ENCODE data around the genes ITPK1 and SERPINA6.

DNA sequence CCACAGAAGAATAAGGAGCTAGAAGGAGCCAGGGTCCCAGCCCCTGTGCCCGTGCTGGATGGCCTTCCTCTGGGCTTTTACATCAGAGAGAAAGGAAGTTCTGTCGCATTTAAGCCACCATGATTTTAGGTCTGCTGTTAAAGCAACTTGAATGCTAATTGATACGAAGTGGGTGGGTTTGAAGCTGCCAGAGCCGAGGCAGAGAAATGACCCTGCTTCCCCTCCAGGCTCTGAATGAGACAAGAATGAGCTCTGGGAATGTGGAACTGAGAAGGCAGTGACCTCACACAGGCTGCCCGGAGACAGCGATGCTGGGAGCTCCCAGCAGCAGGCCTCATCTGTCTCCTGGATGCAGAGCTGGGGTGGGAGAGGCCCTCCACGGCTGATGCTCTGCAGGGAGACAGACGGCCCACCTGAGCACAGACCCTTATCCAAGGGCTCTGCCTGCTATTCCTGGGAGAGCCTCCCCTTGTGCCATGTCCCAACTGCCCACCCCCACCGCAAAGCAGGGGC lies 67.5 kb downstream of the CHGA start:
- PRO-cap = no peak
- RRBS = no CpG with 5 or more reads among the region's 9 CpGs

DNA sequence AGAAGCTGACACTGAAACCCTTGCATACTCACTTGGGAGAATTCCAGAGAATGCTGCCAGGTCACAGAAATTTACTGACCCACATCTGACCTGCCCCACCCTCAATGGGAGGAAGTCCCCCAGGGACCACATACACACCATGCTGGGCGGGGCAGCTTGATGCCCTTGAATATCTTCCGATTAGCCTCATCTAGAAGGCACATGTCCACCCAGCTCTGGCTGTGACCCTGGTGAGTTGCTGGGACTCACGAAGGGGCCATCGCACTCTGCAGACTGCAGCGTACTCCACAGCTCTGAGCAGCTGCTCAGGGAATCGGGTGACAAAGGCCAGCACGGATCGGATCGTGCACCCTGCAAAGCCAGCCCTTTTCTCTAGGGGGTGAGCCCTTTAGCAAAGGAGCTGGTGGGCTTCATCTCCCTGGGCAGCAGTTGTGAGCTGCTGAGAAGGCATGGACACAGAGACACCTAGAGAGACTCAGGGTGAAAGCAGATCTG lies 83.1 kb downstream of the ITPK1 start:
- PRO-cap = no peak
- RRBS = no CpG with 5 or more reads among the region's 9 CpGs

GRCh38 chr14:93047103-93047347 lies 68.7 kb downstream of the ITPK1 start:
- PRO-cap = no peak
- RRBS = no CpG with 5 or more reads among the region's 4 CpGs

- PRO-cap = no peak
- RRBS = no CpG with 5 or more reads among the region's 7 CpGs
Measured at GRCh38 chr14:93049337-93049892, 66.3 kb downstream of the ITPK1 start.

DNA sequence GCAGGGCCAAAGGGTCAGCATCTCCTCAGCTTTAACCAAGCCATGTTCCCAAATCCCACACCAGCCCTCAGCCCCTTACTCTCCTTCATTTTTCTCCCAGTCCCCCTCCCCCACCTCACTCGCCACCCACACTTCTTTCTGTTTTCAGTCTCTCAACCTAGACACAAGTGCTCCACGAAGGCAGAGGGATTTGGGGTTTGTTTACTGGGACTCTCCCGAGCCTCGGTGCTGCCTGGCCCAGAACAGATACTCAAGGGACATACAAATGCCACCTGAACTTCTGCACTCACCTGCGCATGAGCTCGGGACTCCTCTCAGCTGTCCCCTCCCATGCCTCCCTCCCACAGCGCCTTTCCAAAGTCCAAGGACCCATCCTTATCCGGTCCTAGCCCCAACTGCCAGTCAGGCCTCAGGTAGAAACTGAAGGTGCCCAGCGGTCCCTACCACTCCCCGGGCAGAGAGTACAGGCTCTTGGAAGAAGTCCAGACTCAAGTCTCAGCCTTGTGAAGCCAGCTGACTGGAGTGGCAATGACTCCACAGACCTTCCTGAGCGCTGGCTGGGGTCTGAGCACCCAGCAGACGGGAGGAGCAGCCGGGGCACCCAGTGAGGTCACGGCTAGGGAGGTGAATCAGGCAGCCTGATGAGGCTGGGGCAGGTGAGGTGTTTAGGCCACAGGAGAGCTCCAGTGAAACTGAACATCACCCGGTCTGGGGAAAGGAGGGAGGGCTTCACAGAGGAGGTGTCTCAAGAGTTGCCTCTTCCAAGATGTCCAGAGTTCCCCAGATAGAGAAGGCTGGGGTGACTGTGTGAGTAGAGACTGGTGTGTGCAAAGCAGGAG lies 60.2 kb downstream of the ITPK1 start:
- PRO-cap = no peak
- RRBS = 83% methylated on average over 3 of the region's 15 CpGs

- PRO-cap = no peak
- RRBS = no CpG with 5 or more reads among the region's 13 CpGs
Measured at GRCh38 chr14:93082056-93082738, 33.5 kb downstream of the ITPK1 start.

DNA sequence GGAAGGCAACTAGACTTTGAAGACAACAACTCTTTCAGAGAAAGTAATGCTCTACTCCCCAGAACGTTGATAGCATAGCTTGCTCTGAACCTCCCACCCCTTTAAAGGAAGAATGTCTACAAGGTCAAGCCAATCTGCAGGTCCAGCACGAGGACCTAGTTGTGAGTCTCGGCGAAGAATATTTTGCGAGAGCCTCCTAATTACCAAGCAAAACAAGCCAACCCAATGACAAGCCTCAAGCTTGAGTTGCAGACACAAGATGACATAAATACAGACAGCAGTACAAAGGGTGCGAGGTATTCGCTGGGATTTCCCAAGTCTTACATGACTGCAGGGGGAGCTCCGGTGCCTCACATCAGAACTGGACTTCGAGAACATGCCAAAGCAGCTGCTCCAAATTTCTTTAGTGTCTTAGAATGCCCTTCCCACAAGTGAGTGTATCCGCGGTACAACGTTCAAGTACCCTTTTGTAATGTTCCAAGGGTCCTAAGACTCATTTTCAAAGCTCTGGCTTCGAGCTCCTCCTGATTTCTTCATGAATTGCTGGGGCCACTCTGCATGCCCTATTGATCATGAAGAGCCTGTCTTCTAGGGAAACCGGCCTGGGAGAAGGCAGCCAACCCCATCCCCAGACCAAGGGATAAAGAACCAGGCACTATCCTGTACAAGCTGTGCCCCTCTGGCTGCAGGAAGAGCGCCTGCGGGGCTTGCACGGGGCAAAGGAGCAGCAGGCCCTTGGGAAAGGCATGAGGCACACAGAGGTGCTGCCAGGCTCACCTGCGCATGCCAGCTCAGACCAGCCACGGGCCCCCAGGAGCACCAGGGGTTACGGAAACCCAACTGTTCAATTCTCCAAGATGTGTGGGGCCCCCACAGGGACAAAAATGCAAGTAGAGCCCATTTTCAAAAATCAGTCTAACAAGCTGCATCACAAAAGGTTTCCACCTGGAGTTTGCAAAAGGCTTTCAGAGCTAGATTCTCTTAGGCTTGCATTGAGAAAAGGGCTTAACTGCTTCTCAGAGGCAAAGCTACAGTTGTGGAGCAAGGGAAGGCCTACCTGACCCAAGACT lies 2.2 kb downstream of the ITPK1 start:
- PRO-cap = no peak
- RRBS = no CpG with 5 or more reads among the region's 20 CpGs

DNA sequence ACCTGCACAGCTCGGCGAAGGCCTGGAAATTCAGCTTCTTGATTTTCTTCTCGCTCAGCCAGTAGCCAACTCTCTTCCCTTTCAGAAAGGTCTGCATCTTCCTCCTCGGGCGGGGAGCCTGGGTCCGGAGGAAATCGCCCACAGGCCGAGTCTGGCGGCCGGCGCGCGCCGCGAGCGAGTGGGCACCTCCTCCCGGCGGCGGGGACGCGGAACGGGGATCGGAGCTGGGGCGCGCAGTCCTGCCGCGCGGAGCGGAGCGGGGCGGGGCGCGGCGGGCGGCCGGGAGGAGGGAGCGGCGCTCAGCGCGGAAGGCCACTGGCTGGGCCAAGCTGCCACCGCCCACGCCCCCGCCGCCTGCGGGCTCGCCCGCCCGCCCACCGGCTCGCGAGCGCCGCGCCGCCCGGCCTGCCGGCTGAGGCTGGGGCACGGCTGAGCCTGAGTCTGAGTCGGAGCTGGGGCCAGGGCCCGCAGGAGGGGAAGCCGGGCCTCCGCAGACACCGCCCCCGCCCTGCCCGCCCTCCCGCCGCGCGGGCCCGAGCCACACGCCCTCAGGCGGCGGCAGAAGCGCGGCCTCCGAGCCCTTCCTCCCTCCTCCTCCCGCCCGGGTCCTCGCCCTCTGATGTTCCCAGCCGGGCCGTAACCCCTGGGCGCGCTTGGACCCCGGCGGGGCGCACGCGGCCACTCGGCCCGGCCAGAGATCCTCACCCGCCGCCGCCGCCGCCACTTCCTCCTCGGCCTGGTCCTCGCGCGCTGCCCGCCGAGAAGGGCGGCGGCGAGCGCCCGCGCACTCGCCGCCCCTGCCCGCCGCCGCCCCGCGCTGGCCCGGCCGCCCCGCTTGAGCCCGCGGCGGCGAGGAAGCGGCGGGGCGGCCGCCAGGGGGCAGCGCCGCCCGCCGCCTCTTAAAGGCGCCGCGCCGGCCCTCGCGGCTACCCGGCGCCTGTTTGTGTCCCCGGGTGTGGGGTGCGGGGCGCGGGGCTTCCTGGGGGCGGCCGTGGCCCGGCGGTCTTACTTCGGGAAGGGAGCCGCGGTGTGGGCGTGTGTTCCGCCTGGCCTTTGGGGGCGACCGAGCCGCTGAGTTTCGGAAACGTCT lies at the start of gene ITPK1:
ITPK1 (minus strand) TSS at position 859 of the 1,090 bp plus-strand sequence.
- PRO-cap = bidirectional peak, plus-strand start at position 444 of the sequence, minus-strand start at position 213 of the sequence; bidirectional peak, plus-strand start at position 902 of the sequence, minus-strand start at position 738 of the sequence
- RRBS = under 1% methylated on average over 54 of the region's 155 CpGs

- PRO-cap = no peak
- RRBS = no CpG with 5 or more reads among the region's 4 CpGs
Measured at GRCh38 chr14:93181955-93182332, 2.8 kb downstream of the MOAP1 start.

- PRO-cap = no peak
- RRBS = no CpG with 5 or more reads among the region's 4 CpGs
Measured at GRCh38 chr14:93309129-93309752, 23.6 kb downstream of the BTBD7 start.

- PRO-cap = no peak
- RRBS = 88% methylated on average over 6 of the region's 60 CpGs
Measured at GRCh38 chr14:93347258-93347935, 415 bp downstream of the COX8C start.

- PRO-cap = no peak
- RRBS = no CpG with 5 or more reads among the region's 4 CpGs
Measured at GRCh38 chr14:93431341-93431632, 548 bp downstream of the UNC79 start.

DNA sequence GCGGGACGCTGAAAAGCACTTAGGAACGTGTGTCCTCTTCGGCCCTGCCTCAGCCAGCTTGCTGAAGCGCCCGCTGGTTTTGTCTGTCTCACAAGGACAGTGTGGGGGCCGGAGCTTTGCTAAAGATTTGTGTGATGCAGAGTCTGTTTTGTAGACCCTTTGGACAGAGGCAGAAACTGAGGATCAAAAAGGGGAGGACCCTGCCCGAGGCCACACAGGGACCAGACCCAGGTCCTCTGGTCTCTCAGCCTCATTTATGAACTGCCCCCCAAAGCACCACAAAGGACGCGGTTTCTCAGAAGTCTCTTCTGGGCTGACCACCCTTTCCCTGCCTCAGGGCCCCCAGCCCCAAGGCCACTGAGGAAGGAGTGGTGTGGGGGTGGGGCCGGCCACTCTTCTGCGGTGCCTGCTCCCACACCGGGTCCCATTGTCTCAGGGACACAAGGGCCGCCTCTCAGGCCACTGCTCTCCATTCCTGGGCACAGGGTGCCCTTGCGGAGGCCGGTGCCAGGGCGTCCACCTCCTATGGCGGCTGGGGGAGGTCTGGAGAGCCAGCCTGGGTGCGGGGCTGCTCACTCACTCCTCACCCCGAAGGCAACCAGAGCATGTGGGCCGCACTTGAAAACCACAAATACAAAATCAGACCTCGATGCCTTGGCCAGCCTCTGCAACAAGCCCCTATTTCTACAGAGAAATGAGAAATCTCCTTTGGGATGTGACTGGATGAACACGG lies 44.2 kb downstream of the PRIMA1 start:
- PRO-cap = no peak
- RRBS = no CpG with 5 or more reads among the region's 23 CpGs

DNA sequence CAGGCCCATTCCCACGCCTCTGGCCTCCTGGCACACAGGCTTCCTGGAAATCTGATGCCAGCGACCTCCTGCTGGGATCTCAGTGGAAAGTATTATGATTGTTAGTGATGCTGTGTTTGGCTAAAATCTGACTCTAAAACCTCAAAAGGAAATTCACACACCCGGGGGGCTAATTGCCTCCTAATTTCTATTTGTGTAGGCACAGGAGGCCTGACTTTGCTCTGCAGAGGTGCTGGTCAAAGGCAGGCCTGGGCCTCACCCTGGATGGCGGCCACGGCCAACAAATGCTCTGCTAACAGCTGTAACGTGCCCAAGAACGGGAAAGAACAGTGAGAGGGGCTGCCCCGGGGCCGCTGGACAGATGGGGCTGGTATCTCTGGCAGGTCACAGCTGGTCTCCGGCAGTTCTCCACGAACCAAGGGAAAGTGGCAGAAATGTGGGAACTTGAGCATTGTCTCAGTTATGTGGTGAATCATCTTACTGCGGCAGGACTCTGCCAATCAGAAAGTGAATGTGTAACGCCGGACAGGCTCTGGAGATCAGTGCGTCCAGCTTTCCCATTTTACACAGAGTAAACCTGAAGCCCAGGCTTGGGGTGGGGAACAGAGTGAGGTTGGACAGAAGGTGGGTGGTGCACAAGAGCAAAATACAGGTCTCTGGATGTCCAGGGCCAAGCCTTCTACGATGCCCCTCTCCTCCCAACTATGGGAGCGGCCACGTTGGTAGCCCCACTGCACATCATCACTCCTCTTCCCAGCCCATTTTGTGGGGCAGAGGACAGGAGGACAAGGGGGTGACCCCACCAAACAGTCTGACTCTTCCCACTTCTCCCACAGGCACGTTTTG lies 14.4 kb downstream of the FAM181A start:
- PRO-cap = bidirectional peak, plus-strand start at position 498 of the sequence, minus-strand start at position 427 of the sequence
- RRBS = 2% methylated on average over 3 of the region's 19 CpGs

- PRO-cap = no peak
- RRBS = 43% methylated on average over 2 of the region's 15 CpGs
Measured at GRCh38 chr14:93956625-93957434, 19.5 kb downstream of the ASB2 start.

DNA sequence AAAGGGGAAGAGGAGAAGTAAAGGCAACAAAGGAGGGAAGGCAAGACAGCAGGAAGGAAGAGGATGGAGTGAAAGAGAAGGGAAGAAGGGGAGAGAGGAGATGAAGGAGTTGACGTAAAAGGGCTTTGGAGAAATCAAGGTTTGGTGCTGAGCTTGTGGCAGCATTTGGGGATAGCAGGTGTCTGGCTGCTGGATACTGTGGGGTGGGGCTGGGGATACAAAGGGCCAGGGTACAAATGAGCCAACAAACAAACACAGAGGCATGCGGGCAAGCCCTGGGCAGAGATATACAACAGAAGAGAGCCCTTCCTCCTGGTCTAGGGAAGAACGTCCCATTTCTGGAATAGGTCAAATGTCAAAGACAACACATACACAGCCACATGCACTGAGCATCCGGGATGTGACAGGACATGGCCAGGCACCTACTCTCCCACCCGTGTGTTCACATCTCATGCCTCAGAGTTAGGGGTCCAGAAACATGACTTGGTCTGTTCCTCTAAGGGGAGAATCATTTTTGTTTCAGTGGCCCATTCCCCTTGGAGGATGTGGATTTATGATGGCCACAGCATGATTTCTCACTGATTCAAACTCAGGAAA lies 679 bp upstream of the ASB2 start:
- PRO-cap = no peak
- RRBS = no CpG with 5 or more reads among the region's 5 CpGs

- PRO-cap = no peak
- RRBS = no CpG with 5 or more reads among the region's 3 CpGs
Measured at GRCh38 chr14:94180541-94181120, 6.5 kb downstream of the PPP4R4 start.

DNA sequence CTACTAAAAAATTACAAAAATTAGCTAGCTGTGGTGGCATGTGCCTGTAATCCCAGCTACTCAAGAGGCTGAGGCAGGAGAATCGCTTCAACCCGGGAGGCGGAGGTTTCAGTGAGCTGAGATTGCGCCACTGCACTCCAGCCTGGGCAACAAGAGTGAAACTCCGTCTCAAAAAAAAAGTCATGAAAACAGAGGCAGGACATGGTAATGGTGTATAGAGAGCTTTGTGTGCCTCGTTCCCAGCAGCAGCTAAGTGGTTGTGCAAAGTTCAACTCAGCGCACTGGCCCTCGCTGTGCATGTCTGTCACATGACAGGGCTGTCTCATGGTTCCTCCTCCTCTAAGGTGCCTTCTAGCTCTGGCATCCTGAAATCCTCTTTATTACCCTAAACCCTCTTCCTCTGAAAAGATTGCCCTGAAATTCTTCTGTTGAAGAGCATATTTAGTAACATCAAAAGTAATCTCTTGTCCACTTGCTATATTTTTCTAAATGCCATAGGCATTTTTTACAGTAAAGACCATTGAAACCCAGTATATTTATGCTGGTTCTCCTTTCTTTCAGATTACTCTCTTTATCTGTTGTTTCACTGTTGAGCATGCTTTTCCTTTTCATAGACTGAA lies 15.8 kb downstream of the SERPINA10 start:
- PRO-cap = no peak
- RRBS = no CpG with 5 or more reads among the region's 8 CpGs

- PRO-cap = no peak
- RRBS = no CpG with 5 or more reads among the region's 6 CpGs
Measured at GRCh38 chr14:94323099-94323658, at the start of gene SERPINA6. TSS of gene SERPINA6 (minus strand) at chr14:94323336.

- PRO-cap = no peak
- RRBS = no CpG with 5 or more reads among the region's 15 CpGs
Measured at GRCh38 chr14:94345655-94346145, 22.6 kb upstream of the SERPINA6 start.

Measured in MCF 10A (cell line).